Occipital lobe (tissue), 2 donors: Measurements from ENCODE around the gene STYX.

GRCh38 chr14:51395217-51396008 lies 155.4 kb downstream of the TMX1 start:
- RAMPAGE, long total RNA: no peak

- RAMPAGE, long total RNA: no peak
These were observed 143.7 kb upstream of the FRMD6 start for GRCh38 chr14:51507864-51508598.

GRCh38 chr14:51881157-51881717 lies 20.8 kb downstream of the GNG2 start:
- RAMPAGE, long total RNA: no peak

GRCh38 chr14:51930511-51930909 lies 58.8 kb upstream of the RTRAF start:
- RAMPAGE, long total RNA: no peak

DNA sequence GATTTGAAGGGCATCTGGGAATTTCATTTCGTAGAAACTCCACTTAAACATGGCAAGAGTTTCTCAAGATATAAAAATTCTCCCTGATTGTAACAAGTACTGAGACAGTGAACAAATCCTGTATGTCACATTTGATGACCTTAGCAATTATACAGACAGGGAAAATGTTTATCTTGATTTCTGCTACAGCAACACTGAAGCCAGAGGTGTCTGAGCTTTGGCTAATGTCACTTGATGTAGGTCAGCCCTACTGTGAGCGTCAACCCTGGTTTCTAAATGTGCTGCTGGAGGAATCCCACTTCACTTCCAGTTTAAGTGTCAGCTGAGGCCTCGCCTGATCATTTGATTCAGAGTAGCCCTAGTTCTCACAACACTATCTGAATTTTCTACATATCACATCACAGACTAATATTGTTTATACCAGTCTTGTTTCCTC lies 20.9 kb downstream of the RTRAF start:
- RAMPAGE, long total RNA: no peak

DNA sequence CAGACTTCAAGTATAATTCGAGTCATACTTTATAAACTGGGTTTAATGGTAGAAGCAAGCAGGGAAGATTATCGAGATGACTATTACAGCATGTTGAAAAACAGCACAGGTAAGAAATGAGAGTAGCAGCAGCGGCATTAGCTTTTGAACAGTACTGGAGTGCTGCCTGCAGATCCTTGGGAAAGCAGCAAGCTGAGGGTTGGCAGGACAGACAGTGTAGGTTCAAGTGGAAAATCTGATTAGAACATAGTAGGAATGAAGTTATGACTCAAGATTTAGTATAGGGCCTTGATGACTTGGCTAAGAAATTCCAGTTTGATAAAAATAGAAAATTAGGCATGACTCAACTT lies 23.7 kb downstream of the NID2 start:
- RAMPAGE, long total RNA: no peak

GRCh38 chr14:52079212-52079780 lies 10.4 kb upstream of the NID2 start:
- RAMPAGE, long total RNA: no peak

GRCh38 chr14:52268134-52269103 lies 921 bp downstream of the PTGDR start:
- RAMPAGE, long total RNA: no peak

- RAMPAGE, long total RNA: no peak
These were observed 13.4 kb downstream of the PTGER2 start for GRCh38 chr14:52327567-52327800.

DNA sequence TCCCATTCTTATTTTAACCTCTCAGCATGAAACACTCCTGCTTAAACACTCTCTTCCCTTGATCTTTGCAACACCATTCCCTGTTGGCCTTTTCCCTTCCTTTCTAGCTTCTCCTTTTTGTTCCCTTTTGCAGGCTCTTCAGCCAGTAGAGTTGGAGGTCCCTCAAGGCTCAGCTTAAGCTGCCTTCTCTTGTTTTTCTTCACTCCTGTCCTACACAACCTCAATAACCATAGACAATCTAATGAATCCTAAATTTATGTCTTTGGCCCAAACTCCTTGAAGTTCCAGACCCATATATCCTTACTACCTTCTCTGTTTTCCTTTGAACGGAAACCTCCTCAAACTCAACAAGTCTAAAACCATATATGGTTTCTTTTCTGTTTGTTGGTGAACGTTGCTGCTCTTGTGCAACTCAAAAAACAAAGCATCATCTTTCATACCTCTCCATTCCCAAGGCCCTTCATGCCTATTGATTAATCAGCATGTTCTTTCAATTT lies 81.5 kb downstream of the TXNDC16 start:
- RAMPAGE, long total RNA: no peak

DNA sequence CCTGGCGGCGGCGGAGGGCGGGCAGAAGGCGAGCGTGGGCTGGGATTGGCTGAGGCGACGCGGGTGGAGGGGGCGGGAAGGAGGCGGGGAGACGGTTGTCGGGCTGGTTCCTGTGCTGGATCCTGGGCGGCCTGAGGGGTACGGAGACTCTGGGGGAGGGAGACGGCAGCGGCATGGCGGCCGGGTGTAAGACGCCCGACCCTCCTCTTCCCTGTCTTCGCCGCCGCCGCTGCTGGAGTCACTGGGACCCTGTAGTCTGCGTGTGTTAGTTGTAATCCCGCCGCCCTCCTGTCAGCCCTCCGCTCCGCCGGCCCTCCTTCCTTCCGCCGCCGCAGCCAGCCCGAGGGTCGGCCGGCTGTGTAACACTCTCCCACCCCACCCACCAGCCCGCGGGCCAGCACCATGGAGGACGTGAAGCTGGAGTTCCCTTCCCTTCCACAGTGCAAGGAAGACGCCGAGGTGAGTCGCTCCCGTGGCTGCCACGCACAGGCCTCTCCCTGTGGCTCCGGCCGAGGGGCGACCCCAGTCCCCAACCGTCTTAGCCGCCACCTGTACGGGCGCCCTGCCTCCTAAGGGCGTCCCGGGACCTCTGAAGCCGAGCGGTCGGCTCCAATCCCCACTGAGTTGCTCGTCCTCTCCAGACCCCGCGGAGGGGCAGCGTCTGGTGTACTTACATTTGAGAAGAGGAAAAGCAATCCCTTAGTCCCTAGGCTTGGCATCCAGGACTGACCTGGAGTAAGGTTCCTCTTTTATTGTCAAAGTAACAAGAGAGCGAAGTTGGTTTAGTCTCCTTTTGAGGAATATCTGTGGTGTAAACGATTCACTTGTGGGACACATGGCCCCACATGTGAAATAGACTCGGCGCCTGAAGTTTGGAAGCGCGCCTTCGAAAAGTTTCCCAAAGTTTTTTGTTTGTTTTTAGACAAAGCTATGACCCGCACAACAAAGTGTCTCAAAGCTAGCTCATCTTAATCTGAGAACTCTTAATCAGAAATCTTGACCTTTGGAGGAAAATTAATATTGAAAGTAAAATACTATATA lies at the start of gene STYX:
TSS of gene STYX (plus strand) at position 94 of the 1,041 bp plus-strand sequence.
- RAMPAGE, long total RNA: start-site peak on the plus strand centred at position 132 of the sequence, 68 bp wide, 444 and 567 reads in 2 replicates

GRCh38 chr14:52918509-52918999 lies 32.3 kb downstream of the FERMT2 start:
- RAMPAGE, long total RNA: no peak

- RAMPAGE, long total RNA: no peak
These were observed 31.1 kb downstream of the FERMT2 start for GRCh38 chr14:52919817-52920151.

DNA sequence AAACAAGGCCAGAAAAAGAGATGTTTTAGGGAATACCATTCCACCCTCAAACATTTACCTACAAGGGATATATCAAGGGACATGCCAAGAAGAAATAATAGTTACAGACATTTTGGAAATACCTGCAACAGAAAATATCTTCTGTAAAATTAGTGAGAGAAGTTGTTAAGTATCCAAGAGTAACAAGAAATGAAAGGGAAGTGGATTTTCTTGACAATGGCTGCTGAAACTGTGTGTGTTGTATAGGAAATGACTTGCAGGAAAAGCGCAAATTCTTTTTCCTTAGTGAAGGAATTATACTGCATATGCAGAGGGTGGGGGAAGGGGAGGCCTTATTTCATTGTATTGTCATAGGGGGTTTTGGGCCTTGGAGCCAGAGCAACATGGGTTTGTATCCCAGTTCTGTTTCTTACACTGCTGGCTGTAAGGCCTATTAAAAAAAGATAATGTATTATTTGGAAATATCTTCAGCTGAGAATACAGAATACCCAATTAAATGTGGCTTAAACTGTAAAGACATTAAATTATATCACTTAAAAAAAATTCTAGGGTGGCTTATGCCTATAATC lies 84.4 kb upstream of the DDHD1 start:
- RAMPAGE, long total RNA: no peak

DNA sequence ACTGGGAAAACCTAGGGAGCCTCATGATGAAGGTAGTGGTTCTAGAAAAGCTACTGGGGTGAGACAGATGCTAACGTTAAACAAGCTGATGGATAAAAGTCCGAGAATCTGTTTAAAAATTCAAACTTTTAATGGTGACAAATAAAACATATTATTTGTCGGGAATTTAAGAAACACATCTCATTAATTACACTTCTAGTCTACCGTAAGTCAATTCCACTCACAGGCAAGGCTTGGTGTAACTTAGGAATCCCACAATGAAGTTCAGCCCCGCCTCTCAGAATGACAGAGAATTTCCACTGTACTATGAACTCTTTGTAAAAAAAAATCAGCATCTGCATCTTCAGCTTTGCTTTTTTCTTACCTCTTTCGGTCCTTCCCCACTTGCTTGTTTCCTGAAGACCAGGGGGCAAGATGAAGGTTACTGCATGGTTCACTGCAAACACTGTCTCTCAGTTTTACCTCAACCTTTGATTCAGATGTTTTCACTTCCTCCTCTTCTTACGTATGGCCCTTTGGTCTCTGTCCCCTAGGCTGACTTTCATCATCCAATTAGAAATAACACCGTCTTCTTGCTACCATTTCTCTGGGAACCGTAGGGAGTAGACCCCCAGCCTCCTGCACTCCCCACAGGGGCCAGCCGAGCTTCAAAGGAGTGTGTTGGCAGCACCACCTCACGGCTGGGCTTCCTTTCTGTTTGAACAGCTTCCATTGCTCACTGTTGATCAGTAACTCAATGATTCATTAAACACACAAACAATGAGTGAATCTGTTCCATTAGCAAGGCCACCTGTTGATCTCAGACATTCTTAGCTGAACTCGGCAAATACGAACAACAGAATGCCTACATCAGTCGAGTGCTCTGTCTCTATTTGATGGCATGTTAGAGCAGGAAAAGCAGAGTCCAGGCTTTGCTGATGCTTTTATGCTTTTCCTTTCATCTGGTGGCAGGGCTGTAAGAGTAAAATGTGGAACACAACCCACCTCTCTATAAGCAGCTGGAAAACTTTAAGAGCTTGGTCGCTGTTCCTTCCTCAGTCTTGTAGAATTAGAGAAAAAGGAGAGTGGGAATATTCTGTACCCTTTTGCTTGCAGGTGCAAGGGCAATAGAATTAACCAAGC lies 343.0 kb downstream of the BMP4 start:
- RAMPAGE, long total RNA: no peak

GRCh38 chr14:53851466-53851955 lies 105.1 kb downstream of the BMP4 start:
- RAMPAGE, long total RNA: no peak

- RAMPAGE, long total RNA: no peak
These were observed 4.5 kb upstream of the CDKN3 start for GRCh38 chr14:54392369-54392652.

- RAMPAGE, long total RNA: no peak
These were observed 939 bp downstream of the CNIH1 start for GRCh38 chr14:54440066-54440804.

- RAMPAGE, long total RNA: no peak
These were observed 5.7 kb downstream of the GMFB start for GRCh38 chr14:54482878-54483587.

GRCh38 chr14:54574141-54574543 lies 7.2 kb downstream of the SAMD4A start:
- RAMPAGE, long total RNA: no peak